Bile duct (tissue), 1 donor: ENCODE results near the genes KIRREL1, OR10R2, OR6P1, OR6N1, CADM3, OR10J5 and VSIG8.

DNA sequence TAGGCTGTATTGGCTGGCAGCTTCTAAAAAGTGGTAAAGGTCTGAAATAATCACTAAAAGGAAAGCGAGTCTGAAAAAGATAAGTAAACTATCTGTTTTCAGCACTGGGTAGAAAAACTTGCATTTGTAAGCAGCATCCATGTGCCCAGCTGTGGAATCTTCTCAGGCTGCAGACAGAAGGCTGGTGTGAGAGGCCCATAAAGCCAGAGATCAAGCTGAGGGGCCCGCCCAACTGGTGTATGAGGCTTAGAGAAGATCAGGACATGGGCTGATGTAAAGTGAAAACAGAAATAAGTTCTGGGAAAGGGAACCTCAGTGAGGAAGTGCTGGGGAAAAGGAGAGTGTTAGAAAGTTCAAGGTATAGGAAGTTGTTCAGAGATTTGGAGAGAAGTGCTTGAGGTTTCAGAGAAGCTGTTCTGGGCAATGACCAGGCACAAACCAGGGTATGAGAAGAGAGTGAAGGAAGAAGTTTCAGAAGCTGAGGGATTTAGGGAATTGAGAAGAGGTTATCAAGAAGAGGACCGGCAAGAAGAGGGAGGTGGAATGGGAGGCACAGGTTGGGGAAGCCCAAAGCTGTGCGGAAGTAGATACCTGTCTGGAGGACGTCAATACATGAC lies 2.5 kb upstream of the CD5L start:
- PRO-cap, result unidirectional peak, minus-strand start at position 173 of the sequence

DNA sequence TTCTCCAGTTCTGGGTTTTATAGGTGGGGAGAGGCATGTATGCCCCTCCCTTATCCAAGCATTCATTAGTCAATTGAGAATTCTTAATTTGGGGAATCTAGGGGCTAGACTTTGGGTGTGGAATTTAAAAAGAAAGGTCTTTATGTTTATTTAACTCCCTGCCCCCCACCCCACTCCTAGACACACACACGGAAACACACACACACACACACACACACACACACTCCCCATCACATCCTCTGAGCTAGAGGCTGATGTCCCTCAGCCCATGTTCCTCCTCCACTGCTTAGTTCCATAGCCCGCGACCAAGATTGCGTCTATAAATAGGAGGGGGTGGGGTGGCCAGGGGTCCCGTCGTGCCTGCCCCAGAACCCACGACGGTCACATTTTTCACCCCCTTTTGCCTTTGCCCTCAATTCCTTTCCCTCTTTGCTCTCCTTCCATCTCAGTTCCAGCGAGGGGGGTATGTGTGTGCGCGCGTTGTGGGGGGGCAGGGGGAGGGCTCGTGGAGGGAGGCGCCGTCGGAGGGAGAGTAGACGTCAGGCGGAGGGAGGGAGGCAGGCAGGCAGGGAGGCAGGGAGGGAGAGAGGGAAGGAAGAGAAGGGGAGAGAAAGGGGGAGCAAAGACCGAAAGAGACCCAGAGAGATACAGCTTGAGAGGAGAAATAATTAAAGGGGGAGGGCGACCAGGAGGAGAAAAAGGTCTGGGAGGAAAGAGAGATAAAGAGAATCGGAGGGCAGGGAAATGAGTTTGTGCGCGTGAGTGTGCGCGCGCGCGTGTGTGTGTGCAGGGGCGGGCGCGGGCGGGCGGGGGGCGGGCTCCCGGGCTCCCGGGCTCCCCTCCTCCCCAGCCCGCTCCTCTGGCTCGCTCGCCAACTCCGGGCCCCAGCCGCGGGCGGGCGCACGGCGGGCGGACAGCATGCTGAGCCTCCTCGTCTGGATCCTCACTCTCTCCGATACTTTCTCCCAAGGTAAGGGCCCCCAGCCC lies at the start of gene KIRREL1:
Gene KIRREL1, plus strand, starts transcription at position 887 of the 987 bp plus-strand sequence.
- PRO-cap, result bidirectional peak, plus-strand start at position 535 of the sequence, minus-strand start at position 296 of the sequence; bidirectional peak, plus-strand start at position 887 of the sequence, minus-strand start at position 752 of the sequence

- PRO-cap, result no peak
These were observed 29.8 kb downstream of the SMIM42 start for GRCh38 chr1:158098295-158098779.

DNA sequence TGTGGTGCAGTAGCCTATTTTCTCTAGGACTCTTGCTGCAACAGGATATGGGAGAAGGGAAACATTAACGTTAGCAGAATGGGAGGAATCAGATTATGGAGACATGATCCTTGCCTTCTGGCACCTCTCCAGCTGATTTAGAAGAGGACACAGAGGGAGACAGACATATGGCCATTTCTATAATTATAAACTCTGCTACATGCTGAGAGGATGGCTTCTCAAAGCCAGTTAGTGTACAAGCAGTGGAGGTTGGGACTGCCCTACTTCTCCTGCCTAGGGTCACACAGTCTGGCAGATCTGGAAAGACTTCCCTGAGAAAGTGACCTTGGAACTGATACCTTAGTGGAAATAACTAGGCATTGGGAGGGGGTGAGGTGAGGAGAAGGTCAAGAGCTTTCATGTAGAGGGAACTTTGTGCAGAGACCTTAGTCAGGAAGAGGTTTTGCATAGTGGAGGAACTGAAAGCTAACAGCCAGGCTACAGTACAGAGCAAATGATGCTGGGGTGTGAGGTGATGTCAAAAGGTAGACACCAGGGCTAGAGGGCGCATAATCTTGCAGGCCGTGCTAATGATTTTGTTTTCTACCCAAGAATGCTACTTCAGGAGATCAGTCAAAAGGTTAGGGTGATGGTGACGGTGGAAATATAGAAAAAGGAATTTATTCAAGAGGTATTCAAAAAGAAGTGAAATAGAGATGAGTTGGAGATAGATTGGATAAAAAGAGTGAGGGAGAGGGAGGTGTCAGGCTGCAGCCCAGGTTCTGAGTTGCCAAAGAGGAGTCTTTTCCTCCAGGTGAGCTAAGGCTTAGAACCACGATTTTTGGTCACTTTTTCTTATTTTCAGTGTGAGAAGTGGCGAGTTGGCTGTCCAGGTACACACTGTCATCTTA lies 1.1 kb upstream of the CD1D start:
- PRO-cap, result no peak

DNA sequence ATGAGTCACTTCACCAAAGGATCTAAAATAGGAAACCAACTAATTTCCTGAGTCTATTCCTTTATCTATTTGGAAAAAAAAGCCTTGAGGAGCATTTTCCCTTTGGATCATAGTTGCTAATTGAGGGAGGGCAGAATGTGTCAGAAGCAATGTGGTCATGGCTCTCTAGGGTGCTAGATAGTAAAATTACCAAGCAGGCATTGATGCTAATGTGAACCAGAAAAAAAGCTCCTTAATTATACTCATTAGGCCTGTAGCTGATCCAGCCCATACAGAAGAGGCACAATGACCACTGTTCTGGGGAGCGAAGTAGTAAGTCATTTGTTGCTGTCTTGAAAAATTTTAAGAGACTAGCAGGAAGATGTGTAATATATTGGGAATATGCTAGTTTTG lies at the start of gene OR10R2:
Gene OR10R2, plus strand, starts transcription at position 180 of the 393 bp plus-strand sequence.
- PRO-cap, result no peak

- PRO-cap, result no peak
These were observed at the start of gene OR6P1 for GRCh38 chr1:158570523-158570880. Gene OR6P1, minus strand, starts transcription at chr1:158570580.

GRCh38 chr1:158772007-158772378 lies at the start of gene OR6N1:
Gene OR6N1, minus strand, starts transcription at chr1:158772195.
- PRO-cap, result no peak

GRCh38 chr1:159009219-159009643 lies 476 bp upstream of the IFI16 start:
- PRO-cap, result no peak

GRCh38 chr1:159020012-159020586 lies 10.4 kb downstream of the IFI16 start:
- PRO-cap, result no peak

DNA sequence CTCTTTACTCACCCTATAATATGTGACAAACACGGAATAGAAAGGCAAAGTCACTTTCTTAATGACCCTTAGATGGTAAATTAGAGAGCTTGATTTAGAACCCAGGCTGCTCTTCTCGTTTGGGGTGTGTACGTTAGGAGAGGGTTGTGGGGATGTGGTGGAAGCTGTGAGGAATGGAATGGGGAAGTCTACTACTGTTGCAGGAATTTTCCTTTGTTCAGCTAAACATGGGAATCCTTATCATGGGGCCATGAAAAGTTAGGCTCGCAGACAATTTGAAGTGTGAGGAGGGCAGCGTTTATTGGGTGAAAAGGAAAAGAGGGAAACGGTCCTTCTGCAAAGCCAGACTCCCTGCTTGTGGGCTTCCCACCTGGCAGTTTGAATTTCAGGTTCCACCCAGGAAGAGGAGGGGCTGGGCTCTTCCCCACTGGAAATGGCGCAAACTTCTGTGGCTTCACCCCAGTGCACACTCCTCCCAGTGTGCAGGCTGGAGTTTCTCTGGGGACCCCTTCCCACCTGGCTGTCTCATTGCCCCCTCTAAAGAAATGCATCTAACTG lies 20.6 kb downstream of the AIM2 start:
- PRO-cap, result no peak

DNA sequence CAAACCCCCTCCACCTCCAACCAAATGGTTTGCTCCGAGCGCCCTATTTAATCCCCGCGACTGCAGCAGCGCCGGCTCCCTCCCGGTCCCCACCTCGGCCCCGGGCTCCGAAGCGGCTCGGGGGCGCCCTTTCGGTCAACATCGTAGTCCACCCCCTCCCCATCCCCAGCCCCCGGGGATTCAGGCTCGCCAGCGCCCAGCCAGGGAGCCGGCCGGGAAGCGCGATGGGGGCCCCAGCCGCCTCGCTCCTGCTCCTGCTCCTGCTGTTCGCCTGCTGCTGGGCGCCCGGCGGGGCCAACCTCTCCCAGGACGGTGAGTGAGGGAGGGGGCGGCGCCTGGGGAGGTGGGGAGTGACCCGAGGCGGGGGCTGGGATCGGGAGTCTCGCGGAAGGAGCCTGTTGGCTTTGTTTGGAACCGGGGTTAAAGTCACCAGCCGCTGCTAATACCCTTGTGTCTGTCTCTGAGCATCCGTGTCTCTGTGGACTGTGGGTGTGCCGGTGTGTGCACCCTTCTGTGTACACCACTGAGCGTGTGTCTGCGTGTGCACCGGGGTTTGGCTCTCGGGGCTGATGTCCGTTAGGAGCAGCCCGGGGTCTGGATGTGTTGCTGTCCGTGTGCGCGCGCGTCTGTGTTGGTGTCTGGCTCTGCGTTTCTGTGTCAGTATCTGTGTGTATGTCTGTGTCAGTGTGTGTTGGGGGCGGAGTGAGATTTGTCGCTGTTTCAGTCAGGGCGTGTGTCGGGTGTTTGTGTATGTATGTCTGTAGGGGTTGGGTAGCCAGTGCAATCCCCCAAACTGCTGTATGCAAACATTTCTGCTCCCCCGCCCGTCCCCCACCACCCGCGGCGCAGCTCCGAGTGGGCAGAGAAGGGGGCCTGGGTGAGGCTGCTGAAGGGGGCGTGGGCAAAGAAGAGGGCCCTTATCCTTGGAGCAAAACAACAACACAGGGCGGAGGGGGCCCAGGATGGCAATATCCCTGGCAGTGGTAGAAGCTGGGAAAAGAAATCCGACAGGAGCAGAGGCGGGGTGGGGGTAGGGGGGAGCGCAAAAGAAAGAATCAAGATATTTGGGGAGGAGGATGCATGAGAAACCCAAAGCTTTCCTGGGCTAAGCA lies at the start of gene CADM3:
Gene CADM3, plus strand, starts transcription at position 74 of the 1,112 bp plus-strand sequence.
- PRO-cap, result bidirectional peak, plus-strand start at position 74 of the sequence, minus-strand start outside the sequence; unidirectional peak, minus-strand start at position 646 of the sequence

DNA sequence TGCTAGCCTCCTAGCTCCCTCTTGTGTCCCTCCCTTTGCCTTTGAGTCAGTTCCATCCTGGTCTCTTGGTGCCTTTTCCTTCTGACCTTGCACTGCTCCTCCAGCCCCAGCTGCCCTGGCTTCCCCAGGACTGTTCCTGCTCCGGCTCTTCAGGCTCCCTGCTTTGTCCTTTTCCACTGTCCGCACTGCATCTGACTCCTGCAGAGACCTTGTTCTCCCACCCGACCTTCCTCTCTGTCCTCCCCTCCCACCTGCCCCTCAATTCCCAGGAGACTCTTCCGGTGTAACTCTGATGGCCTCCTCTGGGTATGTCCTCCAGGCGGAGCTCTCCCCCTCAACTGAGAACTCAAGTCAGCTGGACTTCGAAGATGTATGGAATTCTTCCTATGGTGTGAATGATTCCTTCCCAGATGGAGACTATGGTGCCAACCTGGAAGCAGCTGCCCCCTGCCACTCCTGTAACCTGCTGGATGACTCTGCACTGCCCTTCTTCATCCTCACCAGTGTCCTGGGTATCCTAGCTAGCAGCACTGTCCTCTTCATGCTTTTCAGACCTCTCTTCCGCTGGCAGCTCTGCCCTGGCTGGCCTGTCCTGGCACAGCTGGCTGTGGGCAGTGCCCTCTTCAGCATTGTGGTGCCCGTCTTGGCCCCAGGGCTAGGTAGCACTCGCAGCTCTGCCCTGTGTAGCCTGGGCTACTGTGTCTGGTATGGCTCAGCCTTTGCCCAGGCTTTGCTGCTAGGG lies 638 bp downstream of the ACKR1 start:
- PRO-cap, result no peak

GRCh38 chr1:159205884-159206650 lies 1.4 kb downstream of the ACKR1 start:
- PRO-cap, result no peak

DNA sequence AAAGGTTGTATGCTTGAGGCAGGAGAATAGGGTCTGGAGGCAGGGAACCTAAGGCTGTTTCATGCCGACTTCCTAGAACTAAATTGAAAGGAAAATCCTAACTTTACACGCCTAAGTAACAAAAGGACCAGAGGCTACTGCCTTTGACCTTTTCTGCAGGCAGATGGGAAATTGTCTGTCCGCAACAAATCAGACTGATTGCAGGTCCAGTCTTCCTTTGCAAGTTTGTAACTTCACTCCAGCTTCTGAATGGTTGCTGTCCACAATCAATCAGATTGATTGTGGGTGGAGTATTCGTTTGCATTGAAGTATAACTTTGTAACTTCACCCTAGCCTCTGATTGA lies 25.5 kb downstream of the OR10J1 start:
- PRO-cap, result no peak

DNA sequence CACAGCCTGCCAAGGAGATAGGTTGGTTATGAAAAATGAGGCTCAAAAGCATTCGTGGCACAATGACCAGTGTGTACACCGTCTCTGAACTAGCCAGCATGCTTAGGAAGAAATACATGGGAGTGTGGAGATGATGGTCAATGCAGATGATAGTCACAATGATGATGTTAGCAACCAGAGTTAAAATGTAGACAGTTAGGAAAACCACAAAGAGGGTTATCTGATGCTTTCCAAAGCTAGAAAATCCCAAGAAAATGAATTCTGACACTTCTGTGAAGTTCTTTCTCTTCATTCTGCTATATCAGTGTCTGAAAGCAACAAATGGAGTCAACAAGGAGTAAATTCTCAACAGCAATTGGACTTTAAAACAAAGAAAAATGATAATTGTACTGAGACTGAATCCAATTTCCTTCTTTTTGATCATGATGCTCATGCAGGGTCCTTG lies at the start of gene OR10J5:
Gene OR10J5, minus strand, starts transcription at position 292 of the 445 bp plus-strand sequence.
- PRO-cap, result no peak

DNA sequence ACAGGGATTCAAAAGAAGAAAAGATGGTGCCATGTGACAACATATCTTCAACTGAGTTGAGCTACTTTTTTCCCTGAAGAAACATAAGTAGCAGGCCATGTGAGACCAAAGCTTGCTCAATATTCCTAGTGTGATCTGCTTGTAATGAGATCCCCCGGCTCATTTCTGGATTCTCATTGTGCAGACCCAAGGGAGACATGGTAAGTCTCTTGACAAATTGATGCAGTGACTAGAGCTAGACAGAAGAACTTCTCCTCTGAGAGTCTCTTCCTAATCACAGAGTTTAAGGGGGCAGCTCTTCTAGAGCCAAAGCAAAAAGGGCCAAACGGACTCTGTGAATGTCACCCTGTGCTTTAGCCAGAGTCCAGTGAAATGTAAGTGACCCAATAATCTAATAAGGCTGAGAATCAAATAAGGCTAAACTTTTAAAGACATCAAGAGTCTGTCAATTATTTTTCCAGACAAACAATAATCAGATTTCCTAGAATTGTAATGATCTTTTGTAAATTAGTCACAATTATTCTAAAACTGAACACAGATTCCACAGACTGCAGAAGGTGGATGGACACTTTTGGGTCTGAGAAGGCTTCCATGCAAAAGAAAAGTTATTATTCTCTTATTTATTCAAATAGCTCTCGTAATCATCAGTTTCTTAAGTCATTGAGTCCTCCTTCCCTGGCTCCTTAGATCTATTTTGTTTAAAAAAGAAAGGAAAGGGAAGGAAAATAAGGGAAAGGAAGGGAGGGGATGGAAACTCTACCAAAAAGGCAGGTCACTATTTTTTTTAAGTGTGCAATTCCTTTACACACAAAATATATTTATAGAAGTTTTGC lies 6.2 kb downstream of the APCS start:
- PRO-cap, result no peak

DNA sequence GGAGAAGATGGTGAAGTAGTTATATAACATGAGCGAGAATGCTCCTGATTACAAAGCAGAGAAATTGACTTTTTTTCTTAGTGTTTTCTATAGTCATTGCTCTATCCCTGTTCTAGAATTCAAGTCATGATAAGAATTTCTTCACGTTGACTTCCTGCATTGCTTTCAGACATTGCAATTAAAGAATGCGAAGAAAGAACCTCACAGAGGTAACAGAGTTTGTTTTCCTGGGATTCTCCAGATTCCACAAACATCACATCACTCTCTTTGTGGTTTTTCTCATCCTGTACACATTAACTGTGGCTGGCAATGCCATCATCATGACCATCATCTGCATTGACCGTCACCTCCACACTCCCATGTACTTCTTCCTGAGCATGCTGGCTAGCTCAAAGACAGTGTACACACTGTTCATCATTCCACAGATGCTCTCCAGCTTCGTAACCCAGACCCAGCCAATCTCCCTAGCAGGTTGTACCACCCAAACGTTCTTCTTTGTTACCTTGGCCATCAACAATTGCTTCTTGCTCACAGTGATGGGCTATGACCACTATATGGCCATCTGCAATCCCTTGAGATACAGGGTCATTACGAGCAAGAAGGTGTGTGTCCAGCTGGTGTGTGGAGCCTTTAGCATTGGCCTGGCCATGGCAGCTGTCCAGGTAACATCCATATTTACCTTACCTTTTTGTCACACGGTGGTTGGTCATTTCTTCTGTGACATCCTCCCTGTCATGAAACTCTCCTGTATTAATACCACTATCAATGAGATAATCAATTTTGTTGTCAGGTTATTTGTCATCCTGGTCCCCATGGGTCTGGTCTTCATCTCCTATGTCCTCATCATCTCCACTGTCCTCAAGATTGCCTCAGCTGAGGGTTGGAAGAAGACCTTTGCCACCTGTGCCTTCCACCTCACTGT lies 10.7 kb downstream of the APCS start:
- PRO-cap, result no peak

- PRO-cap, result no peak
These were observed at the start of gene VSIG8 for GRCh38 chr1:159862481-159862767. Gene VSIG8, minus strand, starts transcription at chr1:159862657.

DNA sequence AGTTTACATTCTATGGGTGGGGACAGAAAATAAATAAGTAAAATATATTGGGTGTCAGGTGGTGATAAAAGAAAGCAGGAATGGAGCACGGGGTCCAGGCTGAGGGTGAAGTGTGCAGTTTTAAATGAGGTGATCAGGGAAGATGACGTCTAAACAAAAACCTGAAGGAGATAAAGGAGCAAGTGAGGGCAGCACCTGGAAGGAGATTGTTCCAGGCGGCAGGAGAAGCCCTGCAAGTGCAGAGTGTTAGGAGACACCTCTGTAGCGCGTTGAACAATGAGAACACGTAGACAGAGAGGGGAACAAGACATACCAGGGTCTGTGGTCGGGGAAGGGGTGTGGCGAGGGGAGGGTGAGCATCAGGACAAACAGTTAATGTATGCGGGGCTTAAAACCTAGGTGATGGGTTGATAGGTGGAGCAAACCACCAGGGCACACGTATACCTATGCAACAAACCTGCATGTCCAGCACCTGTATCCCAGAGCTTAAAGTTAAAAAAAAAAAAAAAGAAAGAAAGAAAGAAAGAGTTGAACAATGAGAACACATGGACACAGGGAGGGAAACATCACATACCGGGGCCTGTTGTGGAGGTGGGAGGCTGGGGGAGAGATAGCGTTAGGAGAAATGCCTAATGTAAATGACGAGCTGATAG lies 10.6 kb downstream of the TAGLN2 start:
- PRO-cap, result no peak

GRCh38 chr1:159923116-159924211 lies 1.8 kb downstream of the TAGLN2 start:
- PRO-cap, result bidirectional peak, plus-strand start at chr1:159923454, minus-strand start at chr1:159923339; bidirectional peak, plus-strand start at chr1:159923878, minus-strand start at chr1:159923723; bidirectional peak, plus-strand start at chr1:159924071, minus-strand start at chr1:159924037